RPMI7951 (cell line): ENCODE measurements around a stretch of chr2.

- RAMPAGE, long total RNA, result no peak
These were observed 26.9 kb downstream of the TTC7A start for GRCh38 chr2:46967952-46968351.

GRCh38 chr2:46979538-46980171 is 38.6 kb downstream of the TTC7A start:
- RAMPAGE, long total RNA, result no peak

- RAMPAGE, long total RNA, result no peak
These were observed 43.9 kb downstream of the TTC7A start for GRCh38 chr2:46984666-46985524.

- RAMPAGE, long total RNA, result no peak
These were observed 104.8 kb downstream of the TTC7A start for GRCh38 chr2:47045708-47046276.

DNA sequence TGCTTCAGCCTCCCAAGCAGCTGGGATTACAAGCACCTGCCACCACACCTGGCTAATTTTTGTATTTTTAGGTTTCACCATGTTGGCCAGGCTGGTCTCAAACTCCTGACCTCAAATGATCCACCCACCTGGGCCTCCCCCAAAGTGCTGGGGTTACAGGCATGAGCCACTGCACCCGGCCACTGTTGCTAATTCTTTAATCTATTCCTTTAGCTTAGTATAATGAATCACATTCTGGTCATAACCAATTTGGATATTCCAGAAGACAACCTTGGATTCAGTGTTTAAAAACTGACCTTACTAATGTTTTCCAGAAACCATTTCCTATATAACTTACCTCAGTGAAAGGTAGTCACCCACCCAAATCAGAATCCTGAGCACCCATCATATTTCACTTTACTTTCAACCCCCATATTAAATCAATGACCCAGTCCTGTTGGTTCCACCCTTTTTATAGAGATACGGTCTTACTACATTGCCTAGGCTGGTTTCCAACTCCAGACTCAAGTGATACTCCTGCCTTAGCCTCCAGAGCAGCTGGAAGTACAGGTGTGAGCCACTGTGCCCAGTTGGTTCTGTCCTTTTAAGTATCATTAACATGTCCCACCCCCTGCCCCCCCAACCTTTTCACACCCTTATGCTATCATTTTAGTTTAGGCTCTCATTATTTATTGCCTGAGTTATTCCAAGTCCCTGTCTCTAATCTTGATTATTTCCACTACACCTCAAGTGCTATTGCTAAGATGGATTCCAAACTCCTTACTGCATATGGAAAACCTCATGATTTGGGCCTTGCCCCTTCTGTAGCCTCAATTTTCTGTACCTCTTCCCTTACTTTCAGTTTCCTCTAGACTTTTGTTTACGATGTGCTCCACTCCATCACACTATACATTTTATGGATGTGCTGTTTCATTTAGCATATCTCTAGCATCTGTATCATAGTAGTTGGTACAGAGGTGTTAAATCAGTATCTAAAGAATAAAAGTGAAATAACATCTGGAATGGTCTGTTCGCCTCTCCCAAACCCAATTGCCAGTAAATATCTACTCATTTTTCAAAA is 28.7 kb downstream of the MSH6 start:
- RAMPAGE, long total RNA, result no peak

- RAMPAGE, long total RNA, result no peak
These were observed 32.8 kb downstream of the FBXO11 start for GRCh38 chr2:47873459-47873855.

DNA sequence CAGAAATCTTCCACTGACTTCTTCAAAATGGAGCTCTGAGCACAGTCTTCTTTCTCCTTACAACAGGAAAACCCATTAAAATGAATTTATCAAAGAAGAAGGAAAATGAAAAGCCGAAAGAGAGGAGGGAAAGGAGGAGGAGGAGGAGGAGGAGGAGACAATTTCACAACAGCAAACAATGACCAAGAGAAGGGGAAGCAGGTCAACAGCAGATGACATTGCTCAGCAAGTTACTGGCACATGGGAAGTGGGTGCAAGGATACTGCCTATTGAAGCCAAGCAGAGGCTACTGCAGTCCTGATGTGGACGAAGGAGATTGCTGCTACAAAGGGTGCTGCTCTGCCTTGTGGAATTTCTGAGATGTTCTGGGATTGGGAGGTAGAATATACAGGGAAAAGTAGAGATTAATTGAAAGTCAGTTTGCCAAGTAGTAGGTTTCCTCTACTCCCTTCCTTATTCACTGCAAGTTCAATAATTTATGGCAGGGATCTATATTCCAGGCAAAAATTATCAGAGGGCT is 139.9 kb upstream of the FOXN2 start:
- RAMPAGE, long total RNA, result no peak

DNA sequence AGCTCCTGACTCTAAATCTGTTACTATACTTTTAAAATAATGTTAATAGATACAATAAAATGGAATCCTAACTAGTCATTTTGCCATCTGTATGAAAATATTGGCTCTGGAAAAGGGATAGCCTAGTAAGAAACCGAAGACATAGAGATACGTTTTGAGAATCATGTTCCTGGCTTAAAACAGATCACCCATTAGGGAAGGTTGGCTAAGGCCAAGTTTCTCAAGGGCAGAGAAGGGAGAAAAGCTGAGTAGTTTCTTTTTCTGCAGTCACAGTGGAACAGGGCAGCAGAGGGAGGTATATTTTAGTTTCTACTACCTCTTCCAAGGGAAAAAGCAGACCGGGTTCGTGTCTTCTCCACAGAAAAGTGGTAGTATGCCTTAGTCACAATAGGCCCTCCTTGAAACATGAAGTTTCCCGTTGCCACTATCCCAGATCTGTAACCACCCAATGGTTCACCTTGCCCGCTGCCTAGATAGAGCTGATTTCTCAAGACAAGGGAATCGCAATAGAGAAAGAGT is 100.4 kb upstream of the FOXN2 start:
- RAMPAGE, long total RNA, result no peak

DNA sequence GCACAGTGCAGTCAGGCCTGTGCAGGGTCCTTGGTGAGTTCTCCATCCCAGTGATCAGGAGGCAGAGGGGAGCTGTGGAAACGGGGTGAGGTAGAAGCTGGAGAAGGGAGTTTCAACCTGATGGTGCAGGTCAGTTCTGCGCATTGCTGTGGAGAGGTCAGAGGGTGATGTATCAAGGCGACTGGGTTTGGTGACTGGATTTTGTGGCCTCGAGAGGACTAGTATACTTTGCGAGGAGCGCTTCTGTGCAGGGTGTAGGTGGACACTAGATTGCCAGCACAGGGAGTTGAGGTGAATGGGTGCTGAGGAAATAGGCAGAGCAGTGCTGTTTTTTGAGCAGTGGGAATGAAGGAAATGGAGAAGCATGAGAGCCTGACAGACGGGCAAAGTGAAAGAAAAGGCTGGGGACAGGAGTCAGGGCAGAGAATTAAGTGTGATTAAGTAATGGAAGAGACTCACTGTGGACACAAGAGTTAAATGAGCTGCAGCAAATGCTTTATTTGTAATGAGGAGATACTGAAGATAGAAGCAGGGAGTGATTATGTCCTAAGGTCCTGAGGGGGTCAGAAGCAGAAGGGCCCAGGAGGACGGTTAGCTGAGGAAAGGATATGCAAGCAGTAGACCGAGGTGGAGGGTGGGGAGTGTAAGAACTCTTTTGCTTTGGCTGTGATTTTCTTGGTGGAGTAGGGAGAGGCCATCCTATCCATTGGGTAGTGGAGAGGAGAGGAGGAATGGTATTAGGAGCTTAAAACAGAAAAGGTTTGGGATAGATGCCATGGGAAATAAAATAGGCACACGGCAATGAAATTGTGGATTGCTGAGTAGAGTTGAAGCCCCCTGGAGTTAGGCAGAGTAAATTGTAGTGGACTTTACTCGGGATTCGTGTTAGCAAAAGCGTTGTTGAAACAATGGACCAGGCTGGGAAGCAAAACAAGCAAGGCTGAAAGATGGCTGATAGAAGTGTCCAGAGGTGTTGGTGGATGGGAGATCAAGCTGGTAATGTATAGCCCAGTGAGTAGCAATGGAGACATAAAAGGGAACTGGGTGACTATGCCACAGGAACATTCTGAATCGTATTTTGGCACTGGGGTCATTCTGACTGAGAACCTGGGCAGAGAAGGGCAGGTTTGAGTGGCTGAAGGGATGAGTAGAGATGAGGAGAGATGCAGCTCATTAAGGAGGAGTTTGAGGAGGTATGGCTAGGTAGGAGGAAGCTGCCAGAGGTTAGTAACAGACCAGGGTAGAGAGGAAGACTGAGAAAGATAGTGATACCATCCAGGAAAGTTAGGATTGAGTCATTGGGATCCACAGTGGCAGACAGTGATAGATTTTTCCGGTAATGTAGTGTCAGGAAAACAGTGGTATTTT is 23.1 kb downstream of the PPP1R21 start:
- RAMPAGE, long total RNA, result no peak

DNA sequence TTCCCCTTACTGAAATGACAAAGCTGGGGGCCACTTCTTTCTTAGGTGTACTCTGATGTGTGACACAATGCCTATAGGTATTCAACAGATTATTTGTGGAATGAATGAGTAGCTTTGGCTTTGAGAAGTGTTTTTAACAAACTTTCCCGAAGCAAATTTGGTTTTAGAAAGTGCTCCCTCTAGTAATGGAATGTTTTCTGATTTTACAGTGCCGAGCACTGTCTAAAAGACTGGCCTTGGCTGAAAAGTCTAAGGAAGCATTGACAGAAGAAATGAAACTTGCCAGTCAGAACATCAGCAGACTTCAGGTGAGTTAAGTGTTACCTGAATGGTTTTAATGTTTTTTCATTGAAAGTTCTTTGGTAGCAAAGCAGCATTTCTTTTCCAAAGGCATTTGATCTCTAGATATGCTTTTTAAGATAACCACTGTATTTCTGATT is 20.1 kb upstream of the STON1 start:
- RAMPAGE, long total RNA, result no peak

DNA sequence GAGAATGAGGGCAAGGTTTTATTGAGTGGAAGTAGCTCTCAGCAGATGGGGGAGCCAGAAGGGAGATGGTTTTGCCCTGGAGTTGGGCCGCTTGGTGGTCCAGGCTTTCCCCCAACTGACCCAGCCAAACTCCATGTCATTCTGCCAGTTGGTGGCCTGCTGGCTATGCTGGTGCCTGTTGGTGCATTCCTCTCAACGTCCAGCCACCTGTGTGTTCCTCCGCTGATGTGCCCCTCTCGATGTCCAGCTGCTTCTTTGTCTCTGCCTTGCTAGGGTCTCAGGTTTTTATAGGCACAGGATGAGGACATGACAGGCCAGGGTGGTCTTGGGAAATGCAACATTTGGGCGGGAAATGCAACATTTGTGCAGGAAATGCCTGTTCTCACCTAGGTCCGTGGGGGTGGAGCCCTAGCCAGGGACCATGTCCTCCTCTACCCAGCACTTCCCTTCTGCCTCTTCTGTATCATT is 424.6 kb upstream of the FSHR start:
- RAMPAGE, long total RNA, result no peak

DNA sequence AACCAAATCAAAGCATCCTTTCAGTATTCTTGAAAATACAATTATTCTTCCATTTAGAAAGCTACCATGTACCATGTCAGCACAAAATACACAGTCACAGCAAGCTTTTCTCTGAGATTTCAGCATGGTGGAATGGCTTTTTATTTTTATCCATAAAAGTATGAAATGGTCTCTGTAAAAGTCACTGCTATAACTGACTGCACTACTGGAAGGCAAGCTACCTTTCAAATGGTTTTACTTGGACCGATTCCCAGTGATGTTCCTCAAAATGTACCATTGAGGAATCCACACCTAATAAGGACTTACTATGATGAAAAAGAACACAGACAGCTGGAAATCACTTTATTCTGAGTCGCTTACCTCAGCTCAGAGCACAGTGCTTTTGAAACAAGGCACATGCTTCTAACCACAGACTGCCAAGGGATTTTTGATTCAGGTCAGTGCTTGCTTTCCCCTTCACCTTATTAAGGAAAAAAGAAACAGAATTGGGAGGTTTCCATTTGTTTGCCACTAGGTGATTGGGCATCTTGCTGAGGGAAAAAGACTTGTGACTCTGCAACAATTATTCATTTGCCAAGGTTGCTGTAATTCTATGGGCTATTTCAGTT is 707.4 kb upstream of the FSHR start:
- RAMPAGE, long total RNA, result no peak

DNA sequence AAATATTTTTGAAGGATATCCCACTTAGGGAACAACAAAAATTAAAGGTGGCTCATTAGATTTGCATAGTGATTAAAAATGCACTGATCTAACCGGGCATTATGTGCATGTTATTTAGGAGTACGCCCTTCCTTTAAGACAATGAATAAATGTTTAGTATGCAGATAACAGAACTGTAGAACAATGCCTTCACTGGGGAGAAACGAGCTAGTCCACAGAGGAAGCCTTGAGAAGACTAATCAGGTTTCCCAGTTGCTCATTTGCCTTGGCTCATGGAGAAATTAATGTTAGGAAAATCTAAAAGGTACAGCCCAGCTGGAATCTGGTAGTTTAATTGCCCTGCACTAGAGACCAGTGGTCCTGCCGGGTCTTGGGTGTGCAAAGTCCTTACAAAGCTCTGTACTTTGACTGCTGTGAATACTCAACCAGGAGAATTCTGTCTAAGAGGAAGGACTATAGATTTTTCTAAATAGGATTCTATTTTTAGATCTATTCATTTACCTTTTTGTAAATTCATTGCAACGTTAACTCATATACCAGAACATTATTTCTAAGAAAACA is 519.2 kb upstream of the CHAC2 start:
- RAMPAGE, long total RNA, result no peak

- RAMPAGE, long total RNA, result no peak
These were observed 1.8 kb downstream of the ASB3 start for GRCh38 chr2:53784989-53785312.

- RAMPAGE, long total RNA, result no peak
These were observed 27.9 kb upstream of the GPR75 start for GRCh38 chr2:53887702-53888097.

GRCh38 chr2:53974193-53974689 is 3.3 kb downstream of the ACYP2 start:
- RAMPAGE, long total RNA, result no peak

GRCh38 chr2:53982986-53983582 is 12.2 kb downstream of the ACYP2 start:
- RAMPAGE, long total RNA, result no peak

GRCh38 chr2:53992819-53993306 is 21.9 kb downstream of the ACYP2 start:
- RAMPAGE, long total RNA, result no peak

DNA sequence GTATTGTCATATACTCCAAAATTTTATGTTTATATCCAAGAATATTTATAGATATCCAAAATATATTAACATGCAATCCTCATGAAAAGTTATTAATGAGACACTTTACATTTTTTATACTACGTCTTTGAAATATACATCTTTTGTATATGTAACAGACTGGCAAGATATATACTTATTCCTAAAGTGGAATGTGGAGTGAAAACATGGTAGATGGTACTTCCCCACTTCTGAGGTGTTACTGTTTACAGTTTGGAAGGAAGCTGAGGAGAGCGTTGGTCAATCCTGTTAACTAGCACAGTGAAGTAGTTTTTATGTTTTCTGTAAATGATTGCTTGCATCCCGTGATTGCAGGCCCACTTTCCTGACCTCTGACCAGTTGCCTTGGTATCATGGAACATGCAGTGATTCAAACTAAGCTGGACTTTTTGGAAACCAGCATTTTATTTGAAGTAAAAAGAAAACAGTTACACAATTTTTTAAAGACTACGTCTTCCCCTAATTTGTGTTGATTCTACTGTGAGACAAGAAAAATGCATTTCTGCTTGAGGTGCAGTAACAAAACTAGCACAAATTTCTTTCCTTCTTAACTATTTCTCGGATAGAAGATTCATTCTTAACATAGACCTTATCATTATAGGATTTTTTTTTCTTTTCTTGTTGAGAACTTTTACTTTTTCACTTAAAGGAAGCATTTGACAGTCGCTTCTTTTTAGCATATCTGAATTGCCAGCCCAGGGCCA is 76.4 kb downstream of the SPTBN1 start:
- RAMPAGE, long total RNA, result no peak

GRCh38 chr2:54601106-54601910 is 122.2 kb upstream of the EML6 start:
- RAMPAGE, long total RNA, result no peak